Sternocleidomastoid (tissue), 1 donor: Measurements from ENCODE around the gene ACAT2.

DNA sequence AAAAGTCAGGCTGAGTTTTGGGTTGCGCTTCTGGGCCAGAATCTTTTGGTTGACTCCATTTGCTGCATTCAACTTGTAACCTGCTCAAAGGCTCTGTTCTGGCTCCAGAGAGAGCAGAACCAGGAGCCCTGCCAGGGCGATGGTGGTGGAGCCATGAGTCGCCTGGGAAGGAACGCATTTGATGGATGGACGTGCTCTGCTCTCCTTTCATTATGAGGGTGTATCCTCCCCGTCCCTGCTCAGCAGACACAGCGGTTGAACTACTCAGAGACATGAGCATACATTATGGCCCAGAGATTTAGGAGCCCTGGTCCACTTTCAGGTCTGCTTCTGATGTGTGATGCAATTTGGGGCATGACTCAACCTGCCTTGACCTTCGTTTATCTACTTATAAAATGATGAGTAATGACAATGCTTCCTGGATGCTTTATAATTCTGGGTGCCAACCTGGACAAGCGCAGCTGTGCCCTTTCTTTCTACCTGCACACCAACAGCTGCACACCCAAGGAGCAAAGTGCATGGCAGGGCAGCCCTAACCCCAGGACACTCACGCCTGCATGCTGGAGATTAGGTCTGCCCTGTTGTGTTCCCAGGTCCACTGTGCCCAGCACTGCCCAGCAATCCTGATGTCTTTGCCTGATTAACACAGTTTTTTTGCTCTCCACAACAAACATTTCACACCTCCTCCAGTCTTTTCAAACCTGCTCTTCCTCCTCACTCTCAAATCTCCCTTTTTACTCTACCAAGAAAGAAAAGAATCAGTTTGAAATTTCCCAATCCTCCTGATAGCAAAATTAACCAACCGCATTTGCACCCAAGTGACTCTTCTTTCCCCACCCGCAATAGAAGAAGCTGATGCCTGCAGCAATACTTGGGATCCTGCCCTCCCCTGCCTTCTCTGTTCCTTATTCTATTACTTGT, 81.3 kb downstream of the EZR start:
- PRO-cap: no peak

DNA sequence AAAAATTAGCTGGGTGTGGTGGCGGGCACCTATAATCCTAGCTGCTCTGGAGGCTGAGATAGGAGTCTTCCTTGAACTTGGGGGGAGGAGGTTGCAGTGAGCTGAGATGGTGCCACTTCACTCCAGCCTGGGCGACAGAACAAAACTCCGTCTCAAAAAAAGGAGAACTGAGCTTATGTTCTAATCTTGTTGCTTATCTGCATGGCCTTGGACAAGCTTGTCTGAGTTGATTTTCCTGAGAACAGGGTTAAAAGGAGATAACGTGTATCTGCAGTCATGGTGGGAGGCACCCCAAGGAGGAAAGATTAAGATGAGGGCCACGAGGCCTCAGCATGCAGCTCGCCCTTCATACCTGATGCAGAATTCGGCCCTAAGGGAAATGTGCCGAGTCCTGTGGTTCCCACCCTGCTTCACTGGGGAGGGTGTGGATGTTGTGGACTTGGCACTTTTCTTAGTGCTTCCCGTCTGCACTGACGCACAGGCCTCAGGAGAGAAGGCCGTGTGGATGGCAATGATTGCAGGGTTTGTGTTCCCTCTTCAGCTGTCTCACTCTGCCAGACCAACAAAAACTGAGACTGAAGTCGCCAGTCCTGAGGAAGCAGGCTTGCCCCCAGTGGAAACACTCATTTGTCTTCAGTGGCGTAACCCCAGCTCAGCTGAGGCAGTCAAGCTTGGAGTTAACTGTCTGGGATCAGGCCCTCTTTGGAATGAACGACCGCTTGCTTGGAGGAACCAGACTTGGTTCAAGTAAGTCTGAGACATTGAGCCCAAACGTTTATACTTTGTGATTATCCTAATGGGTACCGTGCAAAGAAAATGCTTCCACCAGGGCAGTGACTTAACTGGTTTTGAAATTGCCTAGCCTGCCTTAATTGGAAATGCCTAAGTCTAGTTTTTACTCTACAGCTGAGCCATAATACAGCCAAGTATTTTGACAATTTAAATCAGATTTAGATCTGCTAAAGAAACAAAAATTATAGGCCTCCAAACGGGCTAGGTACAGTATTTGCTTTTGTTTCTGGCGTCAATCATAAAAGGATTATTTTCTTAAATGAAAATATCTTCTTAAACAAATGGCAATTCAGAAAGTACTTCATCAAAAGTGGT, 56.1 kb downstream of the EZR start:
- PRO-cap: no peak

- PRO-cap: no peak
Observed at GRCh38 chr6:158771130-158771641, 48.0 kb downstream of the EZR start.

GRCh38 chr6:158780679-158781041, 38.5 kb downstream of the EZR start:
- PRO-cap: no peak

- PRO-cap: bidirectional peak, plus-strand start at chr6:158819033, minus-strand start at chr6:158819004
Observed at GRCh38 chr6:158818473-158819282, 490 bp downstream of the EZR start.

- PRO-cap: no peak
Observed at GRCh38 chr6:158849773-158850487, 30.8 kb upstream of the EZR start.

DNA sequence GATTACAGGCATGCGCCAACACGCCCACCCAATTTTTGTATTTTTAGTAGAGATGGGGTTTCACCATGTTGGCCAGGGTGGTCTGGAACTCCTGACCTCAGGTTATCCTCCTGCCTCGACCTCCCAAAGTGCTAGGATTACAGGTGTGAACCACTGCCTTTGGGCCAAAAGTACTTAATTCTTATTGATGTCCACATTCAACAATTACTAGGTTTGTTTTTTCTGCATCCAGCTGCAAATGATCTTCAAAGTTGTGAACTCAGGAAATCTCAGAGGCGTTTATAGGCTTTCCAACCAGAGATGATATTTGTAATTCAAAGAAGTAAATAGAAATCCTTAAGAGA, 49.4 kb upstream of the EZR start:
- PRO-cap: no peak

DNA sequence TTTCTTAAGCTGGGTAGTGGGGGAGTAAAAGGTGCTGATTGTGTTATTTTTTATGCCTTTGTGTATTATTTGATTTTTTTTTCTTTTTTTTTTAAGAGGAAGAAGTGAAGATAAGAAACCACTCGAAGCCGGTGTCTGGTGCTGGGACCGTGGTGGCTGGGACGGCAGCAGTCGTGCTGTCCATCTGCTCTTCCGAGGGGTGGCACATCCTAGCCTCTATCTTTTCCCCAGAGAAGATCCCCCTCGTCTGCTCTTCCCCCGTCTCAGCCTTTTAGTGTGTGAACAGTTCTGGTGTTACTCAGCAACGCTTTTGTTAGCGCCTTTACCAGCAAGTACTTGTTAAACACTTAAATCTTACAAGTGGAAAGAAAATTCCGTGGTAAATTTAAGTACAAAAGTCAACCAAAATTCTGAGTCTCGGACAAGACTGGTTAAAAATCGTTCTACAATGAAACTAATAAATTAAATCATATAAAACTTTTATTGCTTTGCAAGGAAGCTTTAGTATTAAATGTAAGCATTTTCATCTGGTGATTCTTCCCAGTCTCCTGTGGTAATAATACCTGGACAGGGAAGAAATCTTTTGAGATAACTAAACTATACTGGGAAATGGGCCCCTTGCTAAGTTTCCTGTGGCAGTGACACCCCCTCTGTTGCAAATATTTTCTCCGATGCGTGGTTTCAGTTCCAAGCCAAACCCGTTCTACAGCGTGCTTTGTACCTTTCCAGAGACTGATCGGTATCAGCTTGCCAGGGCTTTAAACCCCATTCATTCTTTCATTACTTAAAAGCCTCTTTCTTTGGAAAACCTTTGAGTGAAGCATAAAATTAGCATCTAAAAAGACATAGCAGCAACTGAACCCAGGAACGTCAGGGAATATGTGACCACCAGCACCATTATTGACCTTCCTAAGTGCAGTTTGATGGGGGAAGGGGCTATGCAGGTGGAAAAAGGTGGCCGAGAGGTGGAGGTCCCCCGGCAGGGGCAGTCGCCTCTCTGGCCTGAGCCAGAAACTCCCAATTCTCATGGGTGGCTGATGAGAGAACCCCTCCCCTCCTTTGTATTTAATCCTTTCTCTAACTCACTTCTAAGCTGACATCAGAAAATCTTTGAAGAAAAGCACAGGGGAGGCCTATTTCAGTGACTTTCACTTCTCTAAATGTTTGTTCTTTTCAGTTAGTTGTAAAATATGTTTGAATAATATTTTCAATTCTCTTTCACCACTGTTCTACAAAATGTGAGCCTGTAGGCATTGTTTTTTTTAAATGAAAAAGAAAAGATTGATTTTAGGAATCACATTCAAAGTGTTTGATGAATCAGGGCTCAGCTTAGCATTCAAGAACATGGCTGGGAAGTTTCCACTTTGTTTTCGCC, 89.6 kb downstream of the RSPH3 start:
- PRO-cap: unidirectional peak, minus-strand start at position 273 of the sequence

DNA sequence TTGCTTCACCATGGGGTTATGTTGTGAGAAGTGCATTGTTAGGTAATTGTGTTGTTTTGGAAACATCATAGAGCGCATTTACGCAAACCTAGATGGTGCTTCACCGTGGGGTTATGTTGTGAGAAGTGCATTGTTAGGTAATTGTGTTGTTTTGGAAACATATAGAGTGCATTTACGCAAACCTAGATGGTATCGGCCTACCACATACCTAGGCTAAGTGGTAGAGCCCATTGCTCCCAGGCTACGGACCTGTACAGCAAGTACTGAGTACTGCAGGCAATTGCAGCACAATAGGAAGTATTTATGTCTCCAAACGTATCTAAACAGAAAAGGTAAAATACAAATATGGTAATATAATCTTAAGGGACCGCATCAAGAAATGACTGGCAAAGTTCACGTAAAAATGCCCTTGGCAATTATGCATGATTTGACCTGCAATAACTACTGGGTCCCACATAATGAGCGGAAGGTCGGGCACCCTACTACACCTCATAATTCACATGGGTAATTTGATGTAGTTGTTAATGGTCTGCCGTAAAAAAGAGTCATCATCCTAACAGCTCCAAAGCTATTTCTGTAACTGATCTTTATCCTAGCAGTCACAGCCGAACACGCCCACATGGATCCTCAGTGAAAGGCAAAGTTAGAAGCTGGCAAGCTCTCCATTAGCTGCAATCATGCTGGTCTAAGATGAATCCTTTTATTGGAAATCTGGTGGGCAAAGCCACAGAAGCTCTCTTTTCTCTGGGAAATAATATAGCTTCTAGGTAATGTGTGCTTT, 76.0 kb downstream of the RSPH3 start:
- PRO-cap: no peak

DNA sequence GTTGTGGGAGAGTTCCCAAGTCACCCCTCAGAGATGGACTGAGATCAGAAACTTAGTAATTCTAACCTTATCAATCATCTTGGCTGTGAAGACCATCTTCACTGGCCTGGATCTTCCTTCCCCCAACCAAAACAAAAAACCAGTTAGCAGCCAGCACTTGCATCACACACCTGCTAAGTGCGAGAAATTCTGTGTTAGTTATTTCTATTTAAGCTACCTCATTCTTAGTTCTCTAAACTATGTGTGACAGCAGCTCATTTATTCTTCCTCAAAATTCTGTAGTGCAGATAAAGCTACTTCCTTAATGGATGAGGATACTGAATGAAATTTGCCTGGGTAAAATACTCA, 18.2 kb upstream of the TAGAP start:
- PRO-cap: no peak

DNA sequence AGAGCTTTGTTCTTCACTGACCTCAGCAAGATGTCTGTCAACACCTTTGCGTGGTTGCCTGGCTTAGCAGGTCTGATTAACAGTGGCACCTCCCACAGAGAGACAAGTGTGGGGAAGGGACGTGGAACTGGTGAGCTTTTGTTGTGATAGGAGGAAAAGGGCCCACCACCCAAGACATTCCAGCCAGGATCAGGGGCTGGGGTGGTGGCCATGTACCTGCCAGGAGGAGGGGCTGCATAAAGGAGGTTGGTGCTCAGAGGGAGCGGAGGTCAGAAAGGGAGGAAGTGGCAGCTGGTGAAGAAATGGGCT, 202.4 kb downstream of the SOD2 start:
- PRO-cap: no peak

- PRO-cap: no peak
Observed at GRCh38 chr6:159677248-159677701, 15.8 kb downstream of the SOD2 start.

GRCh38 chr6:159688986-159689628, 3.9 kb downstream of the SOD2 start:
- PRO-cap: no peak

GRCh38 chr6:159723416-159723885, 3.9 kb upstream of the WTAP start:
- PRO-cap: no peak

DNA sequence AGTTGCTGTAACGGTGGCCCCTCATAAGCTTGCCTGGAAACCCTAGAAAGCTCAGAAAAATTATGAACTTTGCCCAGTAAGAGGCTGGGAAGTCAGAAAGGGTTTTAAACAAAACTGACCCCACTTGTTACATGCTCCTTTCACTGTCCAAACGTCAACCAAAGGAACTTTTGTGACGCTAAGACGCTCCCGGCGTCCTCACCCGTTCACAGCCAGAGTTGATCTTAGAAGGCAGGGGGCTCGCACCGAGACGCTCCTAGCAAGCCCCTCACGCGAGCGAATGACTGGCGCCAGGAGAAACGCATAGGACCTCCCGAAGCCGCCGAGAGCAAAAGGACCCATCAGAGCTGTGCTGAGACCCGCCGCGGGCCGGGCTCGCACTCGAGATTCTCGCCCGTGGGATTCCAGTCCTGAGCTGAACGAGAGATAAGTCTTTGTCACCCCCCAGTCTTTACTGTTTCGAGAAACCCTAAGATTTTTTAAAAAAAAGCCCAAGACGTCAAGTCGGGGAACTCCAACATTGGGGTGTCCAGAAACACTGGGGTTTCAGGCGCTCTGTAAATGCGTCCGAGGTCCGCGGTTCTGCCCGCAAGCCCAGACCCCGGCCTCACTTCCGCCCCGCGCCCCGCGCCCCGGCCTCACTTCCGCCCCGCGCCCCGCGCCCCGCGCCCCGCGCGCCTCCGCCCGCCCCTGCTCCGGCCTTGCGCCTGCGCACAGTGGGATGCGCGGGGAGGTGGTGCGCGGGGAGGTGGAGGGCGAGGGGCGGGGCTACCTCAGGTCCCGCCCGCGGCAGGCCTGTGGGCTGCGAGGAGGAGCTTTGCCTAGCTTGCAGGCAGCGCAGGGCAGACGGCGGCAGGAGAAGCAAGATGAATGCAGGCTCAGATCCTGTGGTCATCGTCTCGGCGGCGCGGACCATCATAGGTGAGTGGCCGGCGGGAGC, at the start of gene ACAT2:
Gene ACAT2, plus strand, starts transcription at position 824 of the 940 bp plus-strand sequence.
- PRO-cap: unidirectional peak, minus-strand start at position 392 of the sequence; bidirectional peak, plus-strand start at position 845 of the sequence, minus-strand start at position 692 of the sequence

DNA sequence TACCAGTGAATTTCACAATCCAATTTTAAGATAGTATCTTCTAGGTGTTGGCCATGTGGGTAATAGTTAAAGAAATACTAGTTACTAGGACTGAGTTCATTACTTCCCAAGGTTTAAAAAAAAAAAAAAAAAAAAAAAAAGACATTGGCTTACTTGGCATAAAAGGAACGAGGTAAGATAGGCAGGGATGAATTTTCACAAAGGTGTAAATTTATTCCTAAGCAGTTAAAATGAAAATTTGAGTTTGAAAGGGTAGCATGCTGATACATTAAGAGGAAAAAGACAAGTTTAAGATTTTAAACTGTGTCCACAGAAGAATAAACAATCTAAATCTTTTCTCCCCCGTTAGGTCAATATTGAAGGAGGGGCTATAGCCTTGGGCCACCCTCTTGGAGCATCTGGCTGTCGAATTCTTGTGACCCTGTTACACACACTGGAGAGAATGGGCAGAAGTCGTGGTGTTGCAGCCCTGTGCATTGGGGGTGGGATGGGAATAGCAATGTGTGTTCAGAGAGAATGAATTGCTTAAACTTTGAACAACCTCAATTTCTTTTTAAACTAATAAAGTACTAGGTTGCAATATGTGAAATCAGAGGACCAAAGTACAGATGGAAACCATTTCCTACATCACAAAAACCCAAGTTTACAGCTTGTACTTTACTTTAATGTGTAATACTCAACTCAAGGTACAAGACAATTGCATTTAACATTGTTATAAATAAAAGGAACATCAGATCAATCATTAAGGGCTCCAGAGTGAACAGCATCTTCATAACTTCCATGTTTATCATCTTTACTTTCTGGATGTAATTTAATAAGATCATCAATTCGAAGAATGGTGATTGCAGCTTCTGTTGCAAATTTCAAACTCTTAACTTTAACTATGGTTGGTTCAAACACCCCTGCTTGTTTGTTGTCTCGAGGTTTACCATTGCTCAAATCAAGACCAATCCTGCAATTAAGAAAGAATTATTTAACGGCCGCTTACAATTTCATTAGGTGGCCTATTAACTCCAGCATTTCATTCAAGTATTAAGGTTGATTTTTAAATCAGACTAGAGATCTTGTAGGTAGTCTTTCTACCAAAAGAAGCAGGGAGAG, 10.7 kb downstream of the TCP1 start:
- PRO-cap: no peak

DNA sequence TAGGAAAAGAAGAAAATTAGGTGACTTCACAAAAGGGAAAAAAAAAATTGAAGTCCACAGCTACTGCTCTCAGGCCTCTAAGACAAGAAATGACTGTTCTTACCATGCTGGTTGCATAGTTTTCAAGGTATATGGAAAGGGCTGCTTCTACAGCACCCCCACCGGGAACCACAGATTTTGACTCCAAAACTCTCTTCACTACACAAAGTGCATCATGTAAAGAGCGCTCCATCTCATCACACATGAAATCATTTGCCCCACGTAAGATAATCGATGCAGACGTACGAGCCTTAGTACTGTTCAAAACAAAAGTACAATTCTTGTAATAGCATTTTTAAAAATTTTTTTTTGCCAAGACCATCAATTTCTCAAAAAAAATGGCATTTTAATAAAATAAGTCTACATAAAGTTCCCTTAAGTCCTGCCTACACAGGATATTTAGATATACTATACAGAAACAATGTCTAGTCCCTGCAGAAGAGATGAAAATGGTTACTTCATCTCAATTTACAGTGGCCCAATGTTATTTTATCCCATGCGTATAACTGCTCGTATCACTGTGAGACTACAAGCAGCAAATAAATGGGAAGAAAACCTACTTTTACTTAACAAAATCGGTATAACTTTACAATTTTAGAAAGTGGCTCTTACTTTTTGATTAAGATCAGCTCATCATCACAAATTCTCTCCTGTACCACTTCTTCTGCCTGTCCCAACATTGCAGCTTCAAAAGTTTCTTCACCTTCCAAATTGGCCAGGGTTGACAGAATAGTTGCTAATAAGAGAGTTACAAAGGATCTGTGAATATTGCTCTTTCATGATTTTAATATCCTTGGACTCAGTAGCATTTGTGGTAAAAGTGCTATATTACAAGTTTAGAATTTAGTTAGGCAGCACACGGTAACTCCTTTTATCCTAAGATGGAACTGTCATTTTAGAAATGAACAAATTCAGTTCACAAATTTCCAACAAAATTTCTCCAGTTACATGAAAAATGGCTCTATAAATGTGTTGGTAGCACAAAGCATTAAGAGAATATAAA, 9.3 kb downstream of the TCP1 start:
- PRO-cap: no peak

DNA sequence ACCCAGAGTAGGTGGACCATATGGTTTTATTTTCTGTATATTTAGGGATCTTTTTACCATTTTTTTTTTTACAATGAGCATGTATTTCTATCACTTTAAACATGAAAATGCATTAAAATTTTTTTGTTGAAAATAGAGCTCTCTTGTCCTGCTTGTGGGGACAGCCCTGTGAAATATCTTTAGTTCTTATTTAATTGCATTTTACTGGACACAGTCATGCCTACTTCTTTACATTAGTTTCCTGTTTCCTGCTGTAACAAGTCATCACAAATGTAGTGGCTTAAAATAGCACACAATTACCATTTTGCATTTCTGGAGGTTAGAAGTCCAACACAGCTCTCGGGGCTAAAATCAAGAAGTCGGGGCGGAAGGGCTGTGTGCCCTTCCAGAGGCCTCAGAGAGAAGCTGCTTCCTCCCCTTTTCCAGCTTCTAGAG, 29.4 kb downstream of the PNLDC1 start:
- PRO-cap: no peak

GRCh38 chr6:159916848-159917210, 26.0 kb downstream of the MAS1 start:
- PRO-cap: no peak

GRCh38 chr6:159997941-159998475, 29.1 kb downstream of the IGF2R start:
- PRO-cap: no peak